Measurements from ENCODE around the gene GET4.

GRCh38 chr7:826535-826951 is 5.7 kb upstream of the SUN1 start:
- RAMPAGE, long total RNA: no peak
- RRBS, 2 experiments: no CpG with 5 or more reads among the region's 14 CpGs
CAGE:
- cytosol, long polyA minus RNA: no peak
- cytosol, long polyA plus RNA: no peak
- long polyA plus RNA: no peak
- nucleolus, long total RNA: no peak
- nucleus, long polyA plus RNA: no peak
- nucleus, long total RNA: no peak

DNA sequence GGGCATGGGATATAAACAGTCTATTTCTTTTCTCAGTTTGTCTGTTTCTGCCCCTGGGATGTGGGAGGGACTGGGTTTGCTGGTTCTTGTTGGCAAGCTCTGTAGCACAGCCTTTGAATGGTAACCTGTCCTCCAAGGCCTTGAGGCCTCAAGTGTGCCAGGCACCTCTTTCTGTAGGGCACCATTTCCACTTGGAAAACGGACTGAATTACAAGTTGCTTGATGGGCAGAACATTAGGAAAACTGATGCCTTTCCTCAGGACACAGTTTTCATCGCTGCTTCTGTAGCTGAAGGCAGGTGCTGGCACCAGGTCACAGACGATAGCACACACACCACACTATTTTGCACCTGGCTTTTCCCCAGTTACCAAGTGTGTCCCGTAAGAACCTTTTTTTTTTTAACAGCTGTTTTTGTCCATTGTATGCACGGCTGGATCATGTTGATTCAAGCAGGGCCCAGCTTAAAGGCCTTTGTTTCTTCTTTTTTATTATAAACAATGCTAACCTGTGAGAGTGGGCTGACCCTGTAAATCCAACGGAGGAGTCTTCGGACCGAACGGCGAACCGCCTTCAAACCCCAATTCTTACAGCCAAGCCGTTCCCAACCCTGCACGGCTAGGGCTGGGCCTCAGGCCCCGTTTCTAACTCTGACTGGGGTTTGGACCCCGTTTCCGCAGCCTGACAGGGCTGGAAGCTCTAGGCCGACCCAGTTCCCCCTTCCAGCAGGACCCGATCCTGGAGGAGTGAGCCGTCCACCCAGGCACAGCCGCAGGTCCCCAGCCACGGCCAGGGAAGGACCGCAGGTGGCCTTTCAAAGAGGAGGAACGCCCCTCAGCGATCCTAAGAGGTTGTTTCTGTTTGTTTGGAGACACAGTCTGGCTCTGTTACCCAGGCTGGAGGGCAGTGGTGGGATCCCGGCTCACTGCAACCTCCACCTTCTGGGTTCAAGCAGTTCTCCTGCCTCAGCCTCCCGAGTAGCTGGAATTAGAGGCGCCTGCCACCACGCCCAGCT is 1.1 kb upstream of the GET4 start:
- RAMPAGE, long total RNA: no peak
- RRBS, 2 experiments: no CpG with 5 or more reads among the region's 28 CpGs
CAGE:
- cytosol, long polyA minus RNA: no peak
- cytosol, long polyA plus RNA: no peak
- long polyA plus RNA: no peak
- nucleolus, long total RNA: no peak
- nucleus, long polyA plus RNA: no peak
- nucleus, long total RNA: no peak

GRCh38 chr7:876410-876984 is at the start of gene GET4:
Gene GET4, plus strand, starts transcription at chr7:876554.
- RAMPAGE, long total RNA: no peak
- RRBS, 2 experiments: under 1% methylated on average over 51 to 59 of the region's 92 CpGs
CAGE:
- cytosol, long polyA minus RNA: no peak
- cytosol, long polyA plus RNA: start-site peak on the plus strand at chr7:876576-876648, 245 and 230 reads in 2 replicates; start-site peak on the plus strand at chr7:876689-876730, 20 and 28 reads in 2 replicates
- long polyA plus RNA: start-site peak on the plus strand at chr7:876576-876914, 336 and 1,248 reads in 2 replicates
- nucleolus, long total RNA: start-site peak on the plus strand at chr7:876576-876630, 180 reads
- nucleus, long polyA plus RNA: no peak
- nucleus, long total RNA: no peak

DNA sequence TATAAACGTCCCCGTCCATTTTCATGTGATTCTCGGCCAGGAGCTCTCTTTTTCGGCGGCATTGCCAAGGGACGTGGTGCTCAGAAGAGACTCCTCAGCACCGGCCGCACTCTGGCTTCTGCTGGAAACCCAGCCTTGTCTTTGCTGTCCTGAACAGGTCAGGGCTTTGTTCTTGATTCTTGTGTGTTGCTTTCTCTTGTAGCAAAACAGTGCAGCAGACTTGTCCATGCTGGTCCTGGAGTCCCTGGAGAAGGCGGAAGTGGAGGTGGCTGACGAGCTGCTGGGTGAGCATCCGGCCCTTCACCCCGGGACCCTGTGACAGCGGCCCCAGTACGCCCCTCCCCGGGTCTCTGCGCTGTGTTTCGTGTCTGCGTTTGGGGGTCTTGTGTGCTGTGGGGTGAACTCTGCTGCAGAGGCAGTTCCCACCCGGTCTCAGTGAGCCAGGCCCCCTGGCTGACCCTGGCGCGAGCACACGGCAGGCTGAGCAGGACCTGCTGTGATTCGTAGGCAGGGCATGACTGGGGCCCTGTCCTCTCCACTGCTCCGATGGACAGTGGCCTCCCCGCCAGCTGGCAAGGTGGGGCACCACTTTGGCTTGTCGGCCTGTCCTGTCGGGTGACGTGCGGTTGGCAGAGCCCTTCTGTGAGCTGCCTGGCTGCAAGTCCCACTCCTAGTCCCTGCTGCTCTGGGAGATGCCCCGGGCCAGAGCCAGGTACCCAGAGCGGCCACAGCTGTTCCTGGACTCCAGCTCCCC is 10.2 kb downstream of the GET4 start:
- RAMPAGE, long total RNA: no peak
- RRBS, 2 experiments: 93 to 94% methylated on average over 5 to 8 of the region's 31 CpGs
CAGE:
- cytosol, long polyA minus RNA: no peak
- cytosol, long polyA plus RNA: no peak
- long polyA plus RNA: no peak
- nucleolus, long total RNA: no peak
- nucleus, long polyA plus RNA: no peak
- nucleus, long total RNA: no peak

- RAMPAGE, long total RNA: no peak
- RRBS, 2 experiments: no CpG with 5 or more reads among the region's 33 CpGs
CAGE:
- cytosol, long polyA minus RNA: no peak
- cytosol, long polyA plus RNA: no peak
- long polyA plus RNA: no peak
- nucleolus, long total RNA: no peak
- nucleus, long polyA plus RNA: no peak
- nucleus, long total RNA: no peak
Observed at GRCh38 chr7:887851-888699, 11.7 kb downstream of the GET4 start.

- RAMPAGE, long total RNA: no peak
- RRBS, 2 experiments: 30 to 37% methylated on average over 3 of the region's 30 CpGs
CAGE:
- cytosol, long polyA minus RNA: no peak
- cytosol, long polyA plus RNA: no peak
- long polyA plus RNA: no peak
- nucleolus, long total RNA: no peak
- nucleus, long polyA plus RNA: no peak
- nucleus, long total RNA: no peak
Observed at GRCh38 chr7:926845-927771, 27.4 kb downstream of the ADAP1 start.

- RAMPAGE, long total RNA: no peak
- RRBS, 2 experiments: no CpG with 5 or more reads among the region's 22 CpGs
CAGE:
- cytosol, long polyA minus RNA: no peak
- cytosol, long polyA plus RNA: no peak
- long polyA plus RNA: no peak
- nucleolus, long total RNA: no peak
- nucleus, long polyA plus RNA: no peak
- nucleus, long total RNA: no peak
Observed at GRCh38 chr7:946545-947148, 7.8 kb downstream of the ADAP1 start.

- RAMPAGE, long total RNA: no peak
- RRBS, 2 experiments: no CpG with 5 or more reads among the region's 5 CpGs
CAGE:
- cytosol, long polyA minus RNA: no peak
- cytosol, long polyA plus RNA: no peak
- long polyA plus RNA: no peak
- nucleolus, long total RNA: no peak
- nucleus, long polyA plus RNA: no peak
- nucleus, long total RNA: no peak
Observed at GRCh38 chr7:982718-983026, 309 bp upstream of the CYP2W1 start.

GRCh38 chr7:1024071-1024765 is 20.1 kb upstream of the GPR146 start:
- RAMPAGE, long total RNA: no peak
- RRBS, 2 experiments: 18 to 58% methylated on average over 2 of the region's 19 CpGs
CAGE:
- cytosol, long polyA minus RNA: no peak
- cytosol, long polyA plus RNA: no peak
- long polyA plus RNA: no peak
- nucleolus, long total RNA: no peak
- nucleus, long polyA plus RNA: no peak
- nucleus, long total RNA: no peak

DNA sequence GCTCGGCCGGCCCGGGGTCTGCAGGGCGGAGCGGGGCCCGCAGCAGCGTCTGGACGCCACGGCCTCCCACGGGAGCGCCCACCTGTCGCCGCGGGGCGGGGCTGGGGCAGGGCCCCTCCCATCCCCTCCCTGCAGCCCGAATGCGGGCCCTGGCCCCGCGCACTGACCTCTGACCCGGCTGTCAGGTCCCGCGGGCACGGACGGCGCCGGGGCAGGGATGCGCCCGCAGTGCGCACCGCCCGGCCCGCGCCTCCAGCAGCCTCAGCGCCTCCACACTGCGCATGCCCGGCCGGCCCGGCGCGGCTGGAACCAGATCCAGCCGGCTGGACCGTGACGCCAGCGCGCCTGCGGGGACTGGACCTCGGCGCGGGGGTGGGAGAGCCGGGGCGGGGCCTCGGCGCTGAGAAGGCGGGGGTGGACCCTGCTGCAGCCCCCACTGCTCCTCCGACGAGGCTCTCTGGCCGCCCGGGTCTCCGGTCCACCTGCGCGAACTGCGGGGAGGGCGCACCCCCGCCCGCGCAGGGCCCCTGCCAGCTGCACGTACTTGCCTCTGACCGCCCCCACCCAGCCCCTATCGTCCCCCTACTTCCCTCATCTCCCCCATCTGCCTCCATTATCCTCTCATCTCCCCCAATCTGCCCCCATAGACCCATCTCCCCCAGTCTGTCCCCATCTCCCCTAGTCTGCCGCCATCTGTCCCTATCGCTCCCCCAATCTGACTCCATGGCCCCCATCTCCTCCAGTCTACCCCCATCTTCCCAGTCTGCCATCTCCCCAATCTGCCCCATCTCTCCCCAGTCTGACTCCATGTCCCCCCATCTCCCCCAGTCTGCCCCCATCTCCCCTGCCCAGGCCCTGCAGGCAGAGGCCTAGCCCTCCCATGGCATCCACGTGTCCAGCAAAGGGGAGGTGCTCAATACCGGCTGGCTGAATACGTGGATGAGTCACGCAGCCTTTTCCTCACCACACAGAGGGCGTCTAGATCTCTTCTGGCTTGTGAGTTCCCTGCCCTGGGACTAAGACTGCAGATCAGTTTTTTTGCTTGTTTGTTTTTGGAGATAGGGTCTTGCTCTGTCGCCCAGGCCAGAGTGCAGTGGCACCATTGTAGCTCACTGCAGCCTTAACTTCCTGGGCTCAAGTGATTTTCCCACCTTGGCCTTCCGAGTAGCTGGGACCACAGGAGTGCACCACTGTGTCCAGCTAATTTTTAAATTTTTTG is 15.8 kb upstream of the GPR146 start:
- RAMPAGE, long total RNA: no peak
- RRBS, 2 experiments: 1% methylated on average over 25 to 26 of the region's 78 CpGs
CAGE:
- cytosol, long polyA minus RNA: start-site peak on the minus strand centred at position 254 of the sequence, 68 bp wide, 392 reads
- cytosol, long polyA plus RNA: start-site peak on the minus strand centred at position 286 of the sequence, 124 bp wide, 1,134 and 754 reads in 2 replicates
- long polyA plus RNA: start-site peak on the minus strand centred at position 242 of the sequence, 75 bp wide, 280 and 687 reads in 2 replicates
- nucleolus, long total RNA: start-site peak on the plus strand centred at position 975 of the sequence, 78 bp wide, 13 reads
- nucleus, long polyA plus RNA: start-site peak on the minus strand centred at position 284 of the sequence, 127 bp wide, 444 and 391 reads in 2 replicates
- nucleus, long total RNA: no peak

GRCh38 chr7:1054893-1055512 is 10.7 kb downstream of the GPR146 start:
- RAMPAGE, long total RNA: no peak
- RRBS, 2 experiments: no CpG with 5 or more reads among the region's 32 CpGs
CAGE:
- cytosol, long polyA minus RNA: no peak
- cytosol, long polyA plus RNA: no peak
- long polyA plus RNA: no peak
- nucleolus, long total RNA: no peak
- nucleus, long polyA plus RNA: no peak
- nucleus, long total RNA: no peak

DNA sequence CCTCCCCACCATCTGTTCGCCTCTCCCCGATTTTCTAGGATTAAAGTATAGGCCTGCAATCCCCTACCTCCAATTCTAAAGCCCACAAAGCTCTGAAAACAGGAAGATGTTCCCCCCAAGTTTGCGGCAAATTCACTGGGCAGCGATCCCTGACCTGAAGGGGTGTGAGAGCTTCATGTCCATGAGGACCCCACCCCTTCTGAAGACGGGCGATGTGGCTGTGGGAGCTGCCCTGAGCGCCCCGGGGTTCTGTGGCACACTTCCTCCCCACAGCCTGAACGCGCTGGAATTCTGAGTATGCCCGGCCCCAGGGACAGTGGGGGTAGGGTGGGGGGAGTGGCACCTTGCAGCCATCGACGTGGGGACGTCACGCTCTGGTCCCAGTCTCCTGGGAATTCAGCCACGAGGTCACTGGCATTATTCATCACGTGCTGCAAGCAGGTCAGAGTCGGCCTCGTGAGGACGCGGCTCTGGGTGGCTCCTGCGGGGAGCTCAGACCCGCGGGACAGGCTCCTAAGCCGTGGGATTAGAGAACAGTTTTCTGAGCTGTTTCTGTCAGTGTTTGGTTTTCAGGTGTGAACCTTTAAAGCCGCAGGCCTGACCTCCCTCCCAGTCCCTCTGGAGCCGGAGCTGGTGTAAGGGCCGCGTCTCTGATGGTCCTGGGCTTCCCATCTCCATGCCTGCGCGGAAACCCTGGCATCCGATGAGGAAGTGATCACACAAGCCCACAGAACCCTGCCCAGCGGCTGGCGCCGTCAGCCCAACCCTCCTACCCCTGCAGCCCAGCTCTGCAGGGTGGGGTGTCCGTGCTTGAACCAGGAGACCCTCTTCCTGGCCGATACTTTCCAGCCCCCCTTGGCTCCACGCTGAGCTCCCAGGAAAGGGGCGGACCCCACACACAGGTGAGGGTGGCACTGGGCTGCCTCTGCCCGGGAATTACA is 16.1 kb downstream of the GPR146 start:
- RAMPAGE, long total RNA: no peak
- RRBS, 2 experiments: 16 to 46% methylated on average over 4 of the region's 40 CpGs
CAGE:
- cytosol, long polyA minus RNA: no peak
- cytosol, long polyA plus RNA: no peak
- long polyA plus RNA: no peak
- nucleolus, long total RNA: start-site peak on the plus strand centred at position 449 of the sequence, 50 bp wide, 6 reads
- nucleus, long polyA plus RNA: no peak
- nucleus, long total RNA: no peak

DNA sequence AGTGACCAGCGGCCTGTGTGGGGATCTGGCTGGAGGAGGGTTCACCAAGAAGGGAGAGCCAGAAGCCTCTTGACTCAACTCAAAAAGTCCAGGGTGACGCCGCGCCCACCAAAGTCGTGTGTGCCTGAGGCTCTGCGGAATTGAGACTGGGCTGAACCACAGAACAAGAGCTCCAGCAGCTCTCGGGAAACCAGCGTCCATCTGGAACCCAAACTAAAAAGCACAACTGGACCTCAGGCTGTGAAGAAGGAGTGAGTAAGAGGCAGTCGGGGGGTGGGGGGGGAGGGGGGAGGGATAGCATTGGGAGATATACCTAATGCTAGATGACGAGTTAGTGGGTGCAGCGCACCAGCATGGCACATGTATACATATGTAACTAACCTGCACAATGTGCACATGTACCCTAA is 13.8 kb downstream of the C7orf50 start:
- RAMPAGE, long total RNA: no peak
- RRBS, 2 experiments: no CpG with 5 or more reads among the region's 11 CpGs
CAGE:
- cytosol, long polyA minus RNA: no peak
- cytosol, long polyA plus RNA: no peak
- long polyA plus RNA: no peak
- nucleolus, long total RNA: no peak
- nucleus, long polyA plus RNA: no peak
- nucleus, long total RNA: no peak

DNA sequence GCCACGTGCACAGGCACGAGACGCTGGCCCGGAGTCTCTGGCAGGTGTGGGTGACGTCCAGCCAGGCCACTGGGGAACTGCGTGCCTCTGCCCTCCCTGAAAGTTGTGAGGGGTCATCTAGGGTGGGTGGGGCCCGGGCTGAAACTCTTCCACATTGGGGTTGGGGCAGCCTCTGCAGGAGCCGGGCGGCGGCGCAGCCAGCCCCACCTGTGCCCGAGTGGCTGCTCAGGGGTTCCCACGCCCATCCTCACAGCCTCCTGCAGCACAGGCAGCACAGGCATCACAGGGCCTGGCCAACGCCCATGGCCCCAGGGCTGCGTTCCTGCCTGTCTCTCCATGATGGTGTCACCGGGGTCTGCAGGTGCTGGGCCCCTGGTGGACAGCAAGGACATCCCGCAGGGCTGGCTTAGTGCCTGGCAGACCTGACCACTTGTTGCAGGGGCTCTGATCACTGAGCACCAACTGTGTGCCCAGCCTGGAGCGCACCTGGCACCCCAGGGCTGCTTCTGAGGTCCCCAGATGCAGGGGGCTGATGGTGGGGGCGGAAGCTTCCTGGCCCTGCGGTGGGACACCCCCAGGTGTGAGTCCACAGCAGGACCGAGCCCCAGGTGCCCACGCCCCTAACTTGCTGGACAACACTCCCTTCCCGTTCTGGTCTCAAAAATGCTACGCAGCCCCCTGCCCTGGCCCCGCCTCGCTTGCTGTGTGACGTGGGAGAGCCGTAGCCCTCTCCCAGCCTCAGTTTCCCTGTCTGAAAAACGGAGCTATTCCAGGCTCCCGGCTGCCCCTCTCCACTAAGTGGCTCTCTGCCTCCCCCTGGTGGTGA is 27.2 kb downstream of the MICALL2 start:
- RAMPAGE, long total RNA: no peak
- RRBS, 2 experiments: 0 to 52% methylated on average over 1 to 4 of the region's 30 CpGs
CAGE:
- cytosol, long polyA minus RNA: no peak
- cytosol, long polyA plus RNA: no peak
- long polyA plus RNA: no peak
- nucleolus, long total RNA: no peak
- nucleus, long polyA plus RNA: no peak
- nucleus, long total RNA: no peak

DNA sequence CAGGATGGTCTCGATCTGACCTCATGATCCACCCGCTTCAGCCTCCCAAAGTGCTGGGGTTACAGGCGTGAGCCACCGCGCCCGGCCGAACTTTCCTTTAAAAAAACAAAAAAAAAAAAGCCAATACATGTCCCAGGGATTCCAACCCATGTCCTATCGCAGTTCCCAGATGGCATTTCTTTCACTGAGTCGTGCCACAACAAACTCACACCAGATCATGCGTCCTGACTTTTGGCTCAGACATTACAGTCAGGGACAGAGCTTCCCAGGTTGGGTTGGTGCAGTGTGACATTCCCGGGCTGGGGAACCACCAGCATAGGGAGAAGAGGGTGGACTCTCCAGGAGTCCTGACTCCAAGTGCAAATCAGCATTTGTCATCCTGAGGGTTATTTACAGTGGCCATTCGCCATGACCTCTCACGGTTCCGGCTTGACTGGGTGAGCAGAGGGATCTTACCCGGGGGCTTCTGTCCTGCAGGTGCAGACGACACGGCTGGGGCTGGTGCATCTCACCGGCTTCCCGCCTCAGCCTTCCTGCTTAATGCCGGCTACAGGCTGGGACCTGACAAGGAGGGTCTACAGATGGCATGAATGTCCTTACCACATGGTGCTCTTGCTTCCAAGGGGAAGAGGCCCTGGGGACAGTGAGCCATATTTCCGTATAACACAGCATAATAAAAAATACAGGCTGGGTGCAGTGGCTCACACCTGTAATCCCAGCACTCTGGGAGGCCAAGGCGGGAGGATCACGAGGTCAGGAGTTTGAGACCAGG is 12.4 kb upstream of the INTS1 start:
- RAMPAGE, long total RNA: no peak
- RRBS, 2 experiments: 85 to 89% methylated on average over 4 of the region's 23 CpGs
CAGE:
- cytosol, long polyA minus RNA: no peak
- cytosol, long polyA plus RNA: no peak
- long polyA plus RNA: no peak
- nucleolus, long total RNA: no peak
- nucleus, long polyA plus RNA: no peak
- nucleus, long total RNA: no peak

- RAMPAGE, long total RNA: no peak
- RRBS, 2 experiments: 43 to 48% methylated on average over 5 of the region's 19 CpGs
CAGE:
- cytosol, long polyA minus RNA: no peak
- cytosol, long polyA plus RNA: no peak
- long polyA plus RNA: no peak
- nucleolus, long total RNA: no peak
- nucleus, long polyA plus RNA: no peak
- nucleus, long total RNA: no peak
Observed at GRCh38 chr7:1523161-1523693, 7.3 kb upstream of the MAFK start.

GRCh38 chr7:1536629-1537820 is 6.5 kb downstream of the MAFK start:
- RAMPAGE, long total RNA: no peak
- RRBS, 2 experiments: 75 to 91% methylated on average over 6 to 9 of the region's 67 CpGs
CAGE:
- cytosol, long polyA minus RNA: no peak
- cytosol, long polyA plus RNA: no peak
- long polyA plus RNA: no peak
- nucleolus, long total RNA: no peak
- nucleus, long polyA plus RNA: no peak
- nucleus, long total RNA: no peak

GRCh38 chr7:1558724-1559393 is 2.9 kb upstream of the TMEM184A start:
- RAMPAGE, long total RNA: no peak
- RRBS, 2 experiments: 25% methylated on average over 2 of the region's 26 CpGs; no CpG with 5 or more reads in 1 of the 2 experiments
CAGE:
- cytosol, long polyA minus RNA: no peak
- cytosol, long polyA plus RNA: no peak
- long polyA plus RNA: no peak
- nucleolus, long total RNA: no peak
- nucleus, long polyA plus RNA: no peak
- nucleus, long total RNA: no peak

- RAMPAGE, long total RNA: no peak
- RRBS, 2 experiments: 81 to 86% methylated on average over 16 of the region's 27 CpGs
CAGE:
- cytosol, long polyA minus RNA: no peak
- cytosol, long polyA plus RNA: no peak
- long polyA plus RNA: no peak
- nucleolus, long total RNA: no peak
- nucleus, long polyA plus RNA: no peak
- nucleus, long total RNA: no peak
Observed at GRCh38 chr7:1619314-1619687, 49.5 kb upstream of the PSMG3 start.